ENCODE measurements around the genes UROC1 and TXNRD3.

DNA sequence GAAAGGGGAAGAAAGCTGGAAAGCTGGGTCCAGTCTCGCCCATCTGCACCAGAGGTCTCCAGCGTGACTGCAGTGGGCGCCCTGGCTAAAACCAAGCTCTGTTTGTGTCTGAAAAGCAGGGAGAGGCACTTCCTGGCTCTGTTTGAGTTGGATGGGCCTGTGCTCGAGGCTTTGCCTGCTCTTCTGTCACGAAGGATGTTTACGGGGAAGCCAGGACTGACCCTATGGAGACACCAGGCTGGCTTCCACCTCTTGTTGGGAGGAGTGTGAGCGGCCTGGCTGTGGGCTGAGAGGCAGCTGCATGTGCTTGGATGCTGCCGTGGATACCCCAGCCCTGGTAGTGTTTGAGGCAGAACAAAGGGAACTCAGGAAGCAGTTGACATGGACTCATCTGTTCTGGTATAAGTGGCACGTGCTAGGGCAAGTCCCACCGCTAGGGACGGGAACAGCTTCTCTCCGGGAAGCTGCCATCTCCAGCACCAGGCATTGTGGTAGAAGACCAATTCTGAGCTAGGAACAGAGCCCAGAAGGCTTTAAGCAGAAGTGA is 17.6 kb upstream of the SLC41A3 start:
- PRO-cap, result no peak

- PRO-cap, result no peak
Observed at GRCh38 chr3:126187736-126188329, 7.4 kb upstream of the ALDH1L1 start.

GRCh38 chr3:126267203-126267875 is 87.0 kb upstream of the ALDH1L1 start:
- PRO-cap, result unidirectional peak, plus-strand start at chr3:126267336

DNA sequence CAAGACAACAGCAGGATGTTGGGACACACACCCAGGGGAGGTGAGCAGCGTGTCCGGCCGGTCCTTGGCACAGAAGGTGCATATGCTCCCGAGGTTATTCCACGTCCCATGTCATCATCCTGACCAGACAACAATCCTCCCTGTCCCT is 16.1 kb downstream of the KLF15 start:
- PRO-cap, result no peak

DNA sequence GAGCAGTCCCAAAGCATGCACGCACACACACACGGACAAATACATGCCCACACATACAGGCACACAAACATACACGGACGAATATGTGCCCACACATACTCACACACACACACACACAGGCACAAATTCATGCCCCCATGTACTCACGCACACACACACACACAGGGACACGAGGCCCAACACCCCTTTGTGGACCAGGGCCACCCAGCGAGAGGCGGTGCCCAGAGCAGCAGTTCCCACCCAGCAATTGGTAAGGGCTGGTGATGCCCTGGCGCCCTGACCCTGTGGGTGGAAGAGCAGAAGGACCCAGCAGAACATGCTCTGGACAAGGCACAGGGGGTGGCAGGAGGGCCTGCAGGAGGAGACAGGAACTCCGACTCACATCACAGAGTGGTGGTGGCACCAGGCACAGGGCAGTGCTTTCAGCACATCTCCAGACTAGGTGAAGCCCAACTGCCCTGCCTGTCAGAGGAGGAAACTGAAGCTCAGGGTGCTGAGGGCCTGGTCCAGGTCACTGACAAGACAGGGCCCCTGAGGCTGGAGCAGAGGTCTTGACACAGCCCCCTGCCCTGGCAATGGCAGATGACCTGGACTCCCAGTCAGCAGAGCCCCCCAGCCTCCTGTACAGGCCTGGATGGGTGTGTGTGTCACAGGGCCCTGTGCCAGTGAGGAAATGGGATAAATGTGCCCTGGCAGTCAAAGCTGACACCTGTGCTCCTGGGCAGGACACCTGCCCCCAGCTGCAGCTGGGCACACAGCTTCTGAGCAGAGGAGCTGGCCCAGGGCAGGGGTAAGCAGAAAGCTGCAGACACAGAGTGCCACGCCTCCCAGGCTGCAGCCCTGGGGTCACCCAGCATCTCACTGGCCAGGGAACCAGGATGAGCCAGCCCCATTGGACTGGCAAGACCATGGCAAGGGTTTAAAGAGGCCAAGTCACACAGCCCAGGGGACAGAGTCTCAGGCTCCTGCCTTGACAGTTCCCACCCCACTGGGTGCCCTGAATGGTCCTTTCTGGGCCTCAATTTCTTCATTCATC is 11.4 kb downstream of the KLF15 start:
- PRO-cap, result no peak

- PRO-cap, result no peak
Observed at GRCh38 chr3:126367143-126368021, 10.2 kb upstream of the KLF15 start.

GRCh38 chr3:126433054-126433253 is 38.2 kb downstream of the CFAP100 start:
- PRO-cap, result no peak

DNA sequence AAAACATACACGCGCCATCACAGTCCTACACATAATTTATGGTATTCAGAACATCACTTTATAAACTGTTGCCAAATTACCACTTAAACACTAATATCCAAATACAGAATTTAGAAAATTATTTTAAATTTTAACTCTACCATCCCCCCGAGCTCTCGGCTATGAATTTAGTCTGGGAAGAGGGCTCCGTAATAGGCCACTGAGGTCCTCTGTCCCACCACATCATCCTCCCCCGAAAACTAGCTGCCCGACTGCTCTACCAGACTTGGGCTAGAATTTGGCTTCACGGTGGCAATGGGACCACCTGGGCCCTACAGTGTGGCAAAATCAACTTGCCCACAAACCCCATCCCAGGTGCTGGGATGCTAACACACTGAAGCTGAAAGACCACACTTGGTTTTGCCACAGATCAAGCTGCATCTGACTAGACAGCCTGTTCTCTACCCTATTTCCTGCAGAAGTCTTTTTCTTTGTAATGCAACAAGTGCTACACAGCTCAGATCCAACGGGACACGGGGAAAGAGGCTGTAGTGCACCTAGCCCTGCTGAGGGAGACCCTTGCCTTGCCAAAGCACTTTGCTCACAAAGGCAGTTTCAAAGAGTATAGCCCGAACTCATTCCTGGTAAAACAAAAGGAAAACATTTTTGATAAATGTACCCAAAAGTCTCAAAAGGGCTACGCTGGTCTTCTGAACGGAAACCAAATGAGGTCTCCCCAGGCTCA is 37.9 kb downstream of the ZXDC start:
- PRO-cap, result no peak

DNA sequence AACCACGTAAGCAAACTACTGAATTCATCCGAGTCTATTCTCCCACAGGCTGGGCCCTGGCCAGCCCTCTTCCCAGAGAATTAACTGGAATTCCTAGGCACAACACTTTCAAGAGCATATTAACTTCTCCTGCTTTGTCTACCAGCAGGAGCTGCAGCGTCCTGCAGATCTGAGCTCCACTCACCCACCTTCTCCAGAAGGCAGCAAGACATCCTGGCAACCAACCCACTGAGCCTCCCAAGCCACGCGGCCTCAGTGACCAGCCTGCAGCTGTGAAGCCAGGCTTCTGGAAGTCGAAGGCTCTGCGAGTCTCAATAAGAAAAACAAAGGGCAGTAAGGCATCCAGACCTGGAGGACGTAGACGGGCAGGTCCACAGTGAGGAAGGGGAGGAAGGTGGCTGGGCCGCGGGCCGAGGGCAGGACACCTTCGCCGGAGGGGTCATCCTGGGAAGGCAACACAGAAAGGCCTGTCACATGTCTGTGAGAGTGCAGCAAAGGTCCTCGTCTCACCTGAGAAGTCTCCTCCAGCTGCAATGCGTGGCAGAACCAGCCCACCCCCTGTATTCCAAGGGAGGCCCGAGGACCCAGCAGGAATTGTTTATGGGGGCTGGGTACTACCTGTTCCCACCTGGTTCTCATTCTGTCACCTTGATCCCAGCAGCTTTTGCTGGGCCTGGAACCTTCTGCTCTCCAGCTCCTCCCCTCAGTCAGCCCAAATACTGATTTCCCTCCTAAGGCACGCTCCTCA is 36.2 kb downstream of the ZXDC start:
- PRO-cap, result no peak

GRCh38 chr3:126464778-126465257 is 10.9 kb downstream of the ZXDC start:
- PRO-cap, result no peak

GRCh38 chr3:126466598-126467299 is 8.9 kb downstream of the ZXDC start:
- PRO-cap, result no peak

- PRO-cap, result no peak
Observed at GRCh38 chr3:126517653-126518306, at the start of gene UROC1. Gene UROC1 (minus strand): TSS chr3:126517773.

DNA sequence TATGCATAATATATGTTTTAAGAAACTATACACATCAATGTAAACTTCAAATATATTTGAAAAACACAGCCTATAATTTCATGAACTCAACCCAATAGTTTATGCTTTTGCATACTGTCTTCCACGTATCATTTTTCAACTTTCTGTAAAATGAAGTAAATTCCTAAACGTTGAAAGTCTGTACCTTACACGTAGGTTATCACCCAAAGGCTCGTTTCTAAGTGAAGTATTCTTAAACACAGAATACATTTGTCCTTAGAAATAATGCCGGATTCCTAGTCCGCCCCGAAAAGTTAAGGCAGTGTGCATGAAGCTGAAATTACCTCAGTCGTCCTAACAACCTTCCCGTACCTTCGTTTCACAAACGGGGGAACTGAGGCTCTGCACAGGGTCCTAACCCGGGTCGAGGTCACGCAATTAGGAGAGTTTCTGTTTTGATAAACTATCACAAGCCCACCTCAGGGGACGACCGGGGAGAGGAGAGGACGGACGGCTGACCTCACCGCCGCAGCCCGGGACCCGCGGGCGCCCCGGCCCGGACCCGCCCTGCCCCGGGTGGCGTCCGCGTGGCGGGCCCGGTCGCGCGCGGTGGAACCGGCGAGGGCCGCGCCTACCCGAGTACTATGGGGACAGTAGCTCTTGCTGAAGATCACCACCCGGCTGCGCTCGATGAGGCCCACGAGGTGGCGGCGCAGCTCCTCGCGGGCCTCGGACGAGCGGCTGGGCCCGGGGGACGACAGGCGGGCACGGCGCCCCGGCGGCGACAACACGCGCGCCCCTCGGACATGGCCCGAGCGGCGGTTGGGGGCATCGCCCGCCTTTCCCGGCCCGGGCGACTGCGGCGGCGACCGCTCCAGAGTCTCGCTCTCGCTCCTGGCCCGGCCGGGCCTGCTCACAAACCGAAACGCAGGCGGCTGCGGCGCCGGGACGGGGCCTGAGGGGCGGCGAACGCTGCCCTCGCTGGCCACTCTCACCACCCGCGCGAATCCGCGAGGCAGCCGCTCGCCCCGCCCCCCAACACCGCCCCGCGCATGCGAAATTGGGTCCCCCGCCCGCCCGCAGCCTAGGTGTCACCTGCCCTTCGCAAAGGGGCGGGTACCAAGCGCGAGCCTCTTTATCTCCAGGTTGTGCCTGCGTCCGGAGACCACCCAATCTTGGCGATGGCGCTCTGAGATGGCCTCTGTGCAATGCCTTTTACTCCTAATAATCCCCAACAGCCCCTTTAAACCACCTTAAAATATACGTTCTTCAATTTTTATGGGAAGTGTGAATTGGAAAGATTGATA is at the start of gene TXNRD3:
TSS of gene TXNRD3 (minus strand) at position 991 of the 1,286 bp plus-strand sequence.
- PRO-cap, result unidirectional peak, minus-strand start at position 991 of the sequence

GRCh38 chr3:126750546-126751043 is 46.6 kb downstream of the CHCHD6 start:
- PRO-cap, result no peak

GRCh38 chr3:126932528-126933063 is 50.3 kb upstream of the PLXNA1 start:
- PRO-cap, result no peak

- PRO-cap, result no peak
Observed at GRCh38 chr3:126961596-126961961, 21.3 kb upstream of the PLXNA1 start.

DNA sequence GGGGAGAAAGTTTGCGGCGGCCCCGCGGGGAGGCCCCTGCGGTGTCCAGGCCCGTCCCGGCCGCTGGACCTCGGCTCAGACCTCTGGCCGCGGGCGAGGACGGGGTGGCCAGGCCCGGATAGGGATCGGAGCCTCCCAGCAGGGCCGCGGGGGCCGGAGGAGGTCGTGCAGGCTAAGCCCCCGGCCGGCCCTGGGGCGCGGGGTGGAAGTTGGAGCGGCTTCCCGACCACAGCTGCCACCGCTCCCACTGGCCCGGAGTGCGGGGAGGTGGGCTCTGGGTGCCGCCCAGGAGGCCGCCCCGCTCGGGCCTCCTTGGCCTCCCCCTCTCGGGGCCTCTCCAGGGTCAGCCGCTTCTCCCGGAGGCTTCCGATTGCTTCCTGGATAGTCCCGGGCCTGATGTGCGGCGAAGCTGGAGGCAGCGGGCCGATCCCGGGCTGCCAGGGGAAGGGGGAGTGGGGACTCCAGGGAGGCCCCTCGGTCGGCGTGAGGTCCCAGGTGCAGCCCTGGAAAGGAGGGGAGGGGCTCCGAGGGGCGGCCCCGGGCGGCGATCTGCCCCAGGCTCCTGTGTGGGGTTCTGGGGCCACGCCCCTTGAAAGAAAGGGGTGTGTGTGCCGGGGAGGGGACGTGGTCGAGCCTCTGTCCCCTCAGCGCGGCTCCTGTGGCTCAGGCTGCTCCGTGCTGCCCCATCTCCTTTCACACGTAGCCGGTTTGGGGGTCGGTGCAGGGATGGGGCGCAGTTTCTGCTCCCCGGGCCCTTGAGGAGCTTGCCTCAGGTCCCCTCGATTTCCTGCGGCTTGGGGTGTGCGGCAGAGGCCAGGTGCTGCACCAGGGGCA is 994 bp downstream of the PLXNA1 start:
- PRO-cap, result bidirectional peak, plus-strand start at position 369 of the sequence, minus-strand start at position 249 of the sequence

DNA sequence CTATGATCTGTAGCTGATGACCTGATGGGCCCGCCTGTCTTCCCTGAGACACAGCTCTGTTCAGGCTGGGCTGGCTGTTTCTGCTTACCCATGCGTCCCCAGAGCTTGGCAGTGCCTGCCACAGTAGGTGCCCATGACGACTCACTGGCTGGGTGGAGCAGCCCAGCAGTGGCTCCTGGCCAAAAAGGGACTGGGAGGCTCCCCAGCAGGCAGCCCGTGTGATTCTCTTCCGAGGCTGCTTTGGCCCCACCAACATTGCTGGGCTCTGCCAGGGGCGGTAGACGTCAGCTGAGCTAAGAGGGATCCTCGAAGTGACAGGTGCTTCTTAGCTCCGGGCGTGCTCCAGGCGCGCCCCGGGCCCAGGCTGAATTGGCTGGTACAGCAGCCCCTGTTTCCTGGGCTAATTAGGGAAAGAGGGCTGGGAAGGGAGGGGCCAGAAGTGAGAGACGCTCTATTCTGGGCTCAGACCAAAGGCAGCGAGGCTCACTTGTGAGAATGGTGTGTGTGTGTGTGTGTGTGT is 54.3 kb upstream of the PRR23E start:
- PRO-cap, result no peak

DNA sequence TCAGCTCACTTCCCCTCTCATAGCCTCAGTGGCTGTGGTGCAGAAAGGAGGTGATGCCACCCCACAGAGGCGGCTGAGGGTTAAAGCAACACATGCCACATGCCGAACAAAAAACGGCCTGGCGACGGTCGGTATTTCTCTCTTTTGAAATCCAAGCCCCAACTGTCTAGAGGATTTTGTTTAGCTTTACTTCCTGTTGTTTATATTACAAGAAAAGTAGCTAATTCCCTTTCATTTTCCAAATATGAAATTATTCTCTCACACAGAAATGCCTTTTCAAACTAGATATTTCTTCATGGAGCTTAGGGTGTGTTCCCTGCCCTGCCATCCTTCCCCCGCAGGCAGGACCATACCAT is 127.8 kb downstream of the TPRA1 start:
- PRO-cap, result no peak

- PRO-cap, result no peak
Observed at GRCh38 chr3:127526641-127527179, 63.8 kb downstream of the TPRA1 start.

Measured in osteocyte (in vitro differentiated cells).